SJSA1 (cell line): ENCODE measurements around the gene BTN1A1.

DNA sequence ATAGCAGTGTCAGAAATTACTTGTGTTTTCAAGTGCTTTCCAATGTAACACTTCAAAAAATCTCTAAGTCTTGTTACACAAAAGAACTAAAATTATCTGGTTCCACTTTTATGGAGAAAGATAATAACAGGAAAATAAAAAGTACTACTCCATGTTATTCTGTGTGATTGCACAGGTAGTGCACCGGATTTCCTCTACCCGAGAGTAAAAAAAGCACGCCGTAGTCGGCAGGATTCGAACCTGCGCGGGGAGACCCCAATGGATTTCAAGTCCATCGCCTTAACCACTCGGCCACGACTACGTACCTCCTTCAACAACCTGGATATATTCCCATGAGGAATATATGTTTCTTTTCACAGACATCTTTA lies 27.0 kb upstream of the H4C8 start:
- RAMPAGE, long total RNA, result no peak

- RAMPAGE, long total RNA, result no peak
Measured at GRCh38 chr6:26422819-26423515, 17.3 kb upstream of the BTN3A3 start.

GRCh38 chr6:26449139-26450146 lies 8.3 kb upstream of the BTN2A1 start:
- RAMPAGE, long total RNA, result no peak

DNA sequence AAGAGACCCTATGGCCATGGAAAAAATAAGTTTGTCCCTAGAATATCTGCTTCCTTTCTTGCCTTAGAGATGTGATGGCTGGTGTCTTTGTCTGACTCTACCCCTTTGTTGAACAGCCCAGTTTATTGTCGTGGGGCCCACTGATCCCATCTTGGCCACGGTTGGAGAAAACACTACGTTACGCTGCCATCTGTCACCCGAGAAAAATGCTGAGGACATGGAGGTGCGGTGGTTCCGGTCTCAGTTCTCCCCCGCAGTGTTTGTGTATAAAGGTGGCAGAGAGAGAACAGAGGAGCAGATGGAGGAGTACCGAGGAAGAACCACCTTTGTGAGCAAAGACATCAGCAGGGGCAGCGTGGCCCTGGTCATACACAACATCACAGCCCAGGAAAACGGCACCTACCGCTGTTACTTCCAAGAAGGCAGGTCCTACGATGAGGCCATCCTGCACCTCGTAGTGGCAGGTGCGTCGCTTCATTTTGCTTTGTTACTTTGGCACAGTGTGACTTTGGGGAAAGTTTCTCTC lies 1.7 kb downstream of the BTN2A1 start:
- RAMPAGE, long total RNA, result no peak

GRCh38 chr6:26473559-26474490 lies 16.1 kb downstream of the BTN2A1 start:
- RAMPAGE, long total RNA, result no peak

GRCh38 chr6:26499958-26500379 lies at the start of gene BTN1A1:
Gene BTN1A1, plus strand, starts transcription at chr6:26500303.
- RAMPAGE, long total RNA, result no peak

DNA sequence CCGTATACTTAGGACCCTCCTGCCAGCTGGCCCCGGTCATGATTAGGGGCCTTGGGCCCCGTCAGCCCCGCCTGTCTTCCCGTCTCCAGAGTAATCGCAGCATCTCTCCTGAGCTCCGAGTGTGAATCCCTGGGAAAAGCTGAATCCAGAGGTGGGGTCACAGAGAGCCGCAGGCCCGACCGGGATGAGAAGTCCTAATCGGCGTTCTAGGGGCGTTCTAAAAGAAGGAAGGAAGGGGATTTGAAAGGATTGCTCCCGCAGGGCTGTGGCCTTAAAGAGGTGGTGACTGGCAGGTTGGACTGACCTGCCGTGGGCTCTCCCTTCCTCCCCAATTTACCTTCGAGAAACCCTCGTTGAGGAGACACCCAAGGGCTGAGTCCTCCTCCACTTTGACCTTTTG lies 407 bp downstream of the HMGN4 start:
- RAMPAGE, long total RNA, result no peak

DNA sequence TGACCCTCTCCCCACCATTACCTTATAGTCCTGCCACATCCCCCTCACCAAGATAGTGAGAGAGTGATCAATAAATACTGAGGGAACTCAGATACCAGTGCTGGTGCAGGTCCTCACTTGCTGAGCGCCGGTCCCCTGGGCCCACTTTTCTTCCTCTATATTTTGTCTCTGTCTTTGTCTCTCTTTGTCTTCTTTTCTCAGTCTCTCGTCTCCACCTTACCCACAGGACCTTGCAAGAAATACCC lies 17.4 kb downstream of the ZNF322 start:
- RAMPAGE, long total RNA, result no peak

DNA sequence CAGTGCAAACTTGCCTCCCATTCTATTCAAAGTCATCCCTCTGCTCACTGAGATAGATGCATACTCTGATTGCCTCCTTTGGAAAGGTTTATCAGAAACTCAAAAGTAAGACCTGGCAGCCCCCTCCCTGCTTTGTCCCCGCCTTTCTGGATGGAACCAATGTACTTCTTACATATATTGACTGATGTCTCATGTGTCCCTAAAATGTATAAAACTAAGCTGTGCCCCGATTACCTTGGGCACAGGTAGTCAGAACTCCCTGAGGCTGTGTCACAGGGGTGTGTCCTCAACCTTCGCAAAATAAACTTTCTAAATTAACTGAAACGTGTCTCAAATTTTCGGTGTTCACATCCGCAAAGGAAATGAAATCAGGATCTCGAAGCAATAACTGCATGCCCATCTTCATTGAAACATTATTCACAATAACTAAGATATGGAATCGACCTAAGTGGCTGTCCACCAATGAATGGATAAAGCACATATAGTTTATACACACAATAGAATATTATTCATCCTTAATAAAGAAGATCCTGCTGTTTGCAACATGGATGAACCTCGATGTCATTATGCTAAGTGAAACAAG lies 114.1 kb downstream of the H2BC11 start:
- RAMPAGE, long total RNA, result no peak

DNA sequence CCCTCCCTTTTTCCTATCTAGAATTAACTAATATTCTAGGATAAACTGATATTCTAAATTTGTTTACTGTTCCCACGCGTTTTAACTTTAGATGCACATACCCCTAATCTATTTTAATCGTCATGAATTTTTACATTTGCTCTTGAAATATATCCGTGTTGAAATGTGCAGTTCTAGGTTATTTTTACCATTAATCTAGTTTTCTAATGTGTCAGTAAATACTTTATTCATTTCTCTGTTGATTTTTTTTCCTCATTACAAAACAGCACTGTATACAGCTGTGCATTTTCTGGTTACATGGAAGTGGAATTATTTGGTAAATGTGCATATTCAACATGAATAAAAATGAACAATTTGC lies 1.2 kb downstream of the H4C9 start:
- RAMPAGE, long total RNA, result no peak

- RAMPAGE, long total RNA, result no peak
Measured at GRCh38 chr6:27177017-27178244, 30.5 kb downstream of the H2AC12 start.

GRCh38 chr6:27188299-27189241 lies 41.7 kb downstream of the H2AC12 start:
- RAMPAGE, long total RNA, result no peak

GRCh38 chr6:27237400-27238259 lies 9.9 kb upstream of the PRSS16 start:
- RAMPAGE, long total RNA, result no peak

GRCh38 chr6:27334864-27335381 lies 22.9 kb upstream of the POM121L2 start:
- RAMPAGE, long total RNA, result no peak

GRCh38 chr6:27479247-27479743 lies 6.4 kb upstream of the ZNF184 start:
- RAMPAGE, long total RNA, result no peak

DNA sequence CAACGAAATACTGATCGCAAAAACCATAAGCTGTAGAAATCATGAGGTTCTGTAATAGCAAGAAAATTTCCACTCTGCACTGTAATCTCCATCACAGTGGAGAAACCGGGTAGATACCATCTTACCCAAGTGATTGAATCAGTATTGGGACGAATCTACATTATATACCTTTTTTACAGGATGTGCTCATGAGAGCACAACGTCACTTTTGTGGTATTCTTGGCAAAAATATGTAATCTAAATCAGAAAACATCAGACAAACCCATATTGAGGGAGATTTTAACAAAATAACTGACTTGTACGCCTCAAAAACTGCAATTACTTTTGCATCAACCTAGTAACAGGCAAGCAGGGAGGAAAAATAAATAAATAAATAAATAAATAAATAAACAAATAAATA lies 6.9 kb upstream of the ZNF184 start:
- RAMPAGE, long total RNA, result no peak

DNA sequence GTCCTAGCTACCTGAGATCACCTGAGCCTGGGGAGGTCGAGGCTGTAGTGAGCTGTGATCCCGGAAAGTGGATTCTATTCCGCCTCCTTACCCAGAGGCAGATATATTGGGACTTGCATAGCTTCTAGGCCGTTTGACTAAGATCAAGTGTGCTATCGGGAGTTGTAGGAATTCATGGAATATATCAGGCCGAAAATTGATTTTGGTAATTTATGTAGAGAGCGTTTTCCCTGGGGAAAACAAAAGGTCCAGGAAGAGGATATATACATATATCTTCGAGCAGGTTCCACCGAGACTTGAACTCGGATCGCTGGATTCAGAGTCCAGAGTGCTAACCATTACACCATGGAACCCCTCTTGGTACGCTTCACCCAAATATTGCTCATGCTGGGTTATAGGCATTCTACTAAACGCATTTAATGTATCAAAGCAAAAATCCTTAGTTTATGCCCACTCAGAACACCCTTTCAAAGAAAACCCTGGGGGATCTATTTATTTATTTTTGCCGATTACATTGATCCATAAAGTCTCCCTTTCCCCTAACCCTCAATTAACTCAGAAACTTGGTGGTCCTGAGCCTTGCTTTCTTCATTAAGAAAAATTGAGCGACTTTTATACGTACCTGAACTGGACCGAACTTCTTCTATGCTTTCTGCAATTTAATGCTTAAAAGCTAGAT lies 74.7 kb upstream of the ZNF184 start:
- RAMPAGE, long total RNA, result no peak

GRCh38 chr6:27565634-27566909 lies 93.2 kb upstream of the ZNF184 start:
- RAMPAGE, long total RNA, result no peak

- RAMPAGE, long total RNA, result no peak
Measured at GRCh38 chr6:27591640-27592083, 118.8 kb upstream of the ZNF184 start.

DNA sequence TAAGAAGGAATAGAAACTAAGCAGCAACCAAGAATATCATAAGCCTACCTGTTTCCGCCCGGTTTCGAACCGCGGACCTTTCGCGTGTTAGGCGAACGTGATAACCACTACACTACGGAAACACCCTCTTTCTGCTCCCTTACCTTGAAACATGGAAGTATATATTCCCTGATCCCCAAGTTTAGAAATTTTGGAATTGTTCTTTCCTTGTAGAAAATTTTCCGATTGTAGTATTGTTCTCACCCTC lies 126.7 kb downstream of the H2BC13 start:
- RAMPAGE, long total RNA, result no peak